Glomerular endothelial cell (primary cell): ENCODE data around the gene HDDC2.

GRCh38 chr6:122780136-122780572, 638 bp downstream of the FABP7 start:
- RAMPAGE, long total RNA = no peak

DNA sequence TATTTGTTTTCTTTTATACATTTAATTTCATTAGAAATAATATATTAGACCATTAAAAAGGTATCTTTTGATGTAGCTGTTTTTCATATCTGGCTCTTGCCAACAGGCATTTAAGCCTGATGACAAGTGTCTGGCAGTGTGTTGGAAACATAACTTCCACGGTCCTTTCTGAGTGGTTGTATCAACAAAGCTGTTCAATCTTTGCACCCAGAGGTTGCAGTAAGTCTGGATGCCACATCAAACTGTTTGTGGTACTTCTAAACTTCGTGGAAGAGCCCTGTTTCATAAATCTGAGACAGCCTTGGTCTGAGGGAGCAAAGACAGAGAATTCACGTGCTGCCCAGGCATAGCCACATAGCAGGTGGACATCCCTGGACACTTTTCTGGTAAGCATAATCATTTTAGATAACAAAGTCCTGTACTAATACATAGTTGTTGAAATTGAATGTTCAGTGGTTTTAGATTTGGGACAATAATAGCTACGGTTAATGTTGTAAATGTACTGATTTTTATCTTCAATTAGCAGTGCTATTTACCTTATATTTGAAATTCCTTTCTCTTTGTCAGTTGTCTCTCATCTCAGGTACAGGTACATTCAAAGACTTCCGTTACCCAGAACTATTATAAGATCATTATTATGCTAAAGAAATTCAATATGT, 197.2 kb downstream of the TRDN start:
- RAMPAGE, long total RNA = no peak

DNA sequence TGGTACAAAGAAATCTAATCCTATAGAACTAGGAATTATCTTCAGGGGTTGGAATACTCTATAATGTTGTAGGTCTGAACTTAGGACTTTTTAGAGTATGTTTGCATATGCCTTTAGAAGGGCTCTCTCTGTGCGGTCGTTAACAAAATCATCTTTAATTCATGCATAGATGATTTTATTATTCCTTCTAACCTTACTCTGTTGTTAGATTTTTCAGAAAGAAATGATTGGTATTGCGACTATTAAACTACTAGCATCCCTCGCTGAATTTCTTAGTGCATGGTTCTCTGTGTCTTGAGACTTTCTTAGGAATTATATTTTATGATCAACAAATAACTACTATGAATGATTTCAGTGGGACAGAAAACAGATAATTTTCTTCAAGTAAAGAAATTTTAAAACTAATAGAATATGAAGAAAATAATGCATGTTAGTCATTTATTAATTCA, 142.6 kb downstream of the TRDN start:
- RAMPAGE, long total RNA = no peak

- RAMPAGE, long total RNA = no peak
Measured at GRCh38 chr6:125001893-125002687, 39.9 kb downstream of the RNF217 start.

DNA sequence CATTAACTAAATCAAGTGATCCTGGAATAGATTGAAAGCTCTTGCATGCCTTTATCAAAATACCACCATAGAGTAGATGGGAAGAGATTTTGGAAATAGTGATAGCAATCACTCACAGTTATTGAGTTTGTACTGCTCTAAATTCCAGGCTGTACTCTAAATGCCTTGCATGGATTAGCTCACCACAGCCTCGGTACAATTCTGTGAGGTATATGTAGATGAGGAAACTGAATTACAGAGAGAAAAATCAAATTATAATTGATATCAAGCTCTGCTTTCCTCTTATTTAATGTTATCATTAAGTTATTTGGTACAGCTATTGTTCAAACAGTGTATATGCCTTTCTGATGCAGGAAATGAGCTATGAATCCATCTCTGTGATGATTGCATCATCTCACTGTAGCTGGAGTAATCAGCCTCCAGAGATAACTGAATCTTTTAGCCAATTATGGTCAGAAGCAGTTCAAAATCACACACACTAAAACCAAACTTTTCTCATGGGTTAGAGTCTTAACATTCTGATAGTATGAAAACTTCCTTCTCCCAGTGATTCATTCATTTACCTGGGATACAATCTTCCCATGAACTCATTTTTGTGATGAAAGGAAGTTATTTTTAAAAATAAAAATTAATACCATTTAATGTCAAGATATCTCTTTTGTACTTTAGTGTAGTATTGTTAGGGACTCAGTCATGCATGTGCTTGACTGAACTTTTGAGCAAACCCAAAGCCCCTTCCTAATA, 52.1 kb downstream of the RNF217 start:
- RAMPAGE, long total RNA = no peak

- RAMPAGE, long total RNA = no peak
Measured at GRCh38 chr6:125102691-125103397, 50.7 kb upstream of the TPD52L1 start.

- RAMPAGE, long total RNA = no peak
Measured at GRCh38 chr6:125104412-125105037, 49.0 kb upstream of the TPD52L1 start.

DNA sequence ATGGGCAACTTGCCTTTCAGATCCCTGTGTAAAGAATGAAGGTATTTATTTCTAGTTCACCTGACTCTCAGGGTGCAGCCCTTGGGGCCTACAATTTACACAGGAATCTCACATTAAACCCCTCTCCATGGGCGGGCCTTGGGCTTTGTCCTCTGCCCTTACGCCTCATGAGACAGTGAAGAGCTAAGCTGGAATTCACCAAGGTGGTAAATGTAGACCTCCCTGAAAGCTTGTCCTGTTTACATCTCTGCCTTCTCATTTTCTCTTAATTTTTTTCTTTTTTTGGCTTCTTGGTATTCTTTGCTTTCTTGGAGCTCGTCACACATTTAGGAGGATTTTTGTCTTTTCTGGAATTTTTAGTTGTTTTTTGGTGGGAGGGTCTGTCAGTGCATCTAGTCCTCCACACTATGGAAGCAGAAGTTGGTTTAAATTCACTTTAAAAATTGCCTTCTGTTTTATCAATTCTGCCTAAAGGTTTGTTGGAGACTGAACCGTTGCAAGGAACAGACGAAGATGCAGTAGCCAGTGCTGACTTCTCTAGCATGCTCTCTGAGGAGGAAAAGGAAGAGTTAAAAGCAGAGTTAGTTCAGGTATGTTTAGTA, 66.1 kb downstream of the TPD52L1 start:
- RAMPAGE, long total RNA = no peak

DNA sequence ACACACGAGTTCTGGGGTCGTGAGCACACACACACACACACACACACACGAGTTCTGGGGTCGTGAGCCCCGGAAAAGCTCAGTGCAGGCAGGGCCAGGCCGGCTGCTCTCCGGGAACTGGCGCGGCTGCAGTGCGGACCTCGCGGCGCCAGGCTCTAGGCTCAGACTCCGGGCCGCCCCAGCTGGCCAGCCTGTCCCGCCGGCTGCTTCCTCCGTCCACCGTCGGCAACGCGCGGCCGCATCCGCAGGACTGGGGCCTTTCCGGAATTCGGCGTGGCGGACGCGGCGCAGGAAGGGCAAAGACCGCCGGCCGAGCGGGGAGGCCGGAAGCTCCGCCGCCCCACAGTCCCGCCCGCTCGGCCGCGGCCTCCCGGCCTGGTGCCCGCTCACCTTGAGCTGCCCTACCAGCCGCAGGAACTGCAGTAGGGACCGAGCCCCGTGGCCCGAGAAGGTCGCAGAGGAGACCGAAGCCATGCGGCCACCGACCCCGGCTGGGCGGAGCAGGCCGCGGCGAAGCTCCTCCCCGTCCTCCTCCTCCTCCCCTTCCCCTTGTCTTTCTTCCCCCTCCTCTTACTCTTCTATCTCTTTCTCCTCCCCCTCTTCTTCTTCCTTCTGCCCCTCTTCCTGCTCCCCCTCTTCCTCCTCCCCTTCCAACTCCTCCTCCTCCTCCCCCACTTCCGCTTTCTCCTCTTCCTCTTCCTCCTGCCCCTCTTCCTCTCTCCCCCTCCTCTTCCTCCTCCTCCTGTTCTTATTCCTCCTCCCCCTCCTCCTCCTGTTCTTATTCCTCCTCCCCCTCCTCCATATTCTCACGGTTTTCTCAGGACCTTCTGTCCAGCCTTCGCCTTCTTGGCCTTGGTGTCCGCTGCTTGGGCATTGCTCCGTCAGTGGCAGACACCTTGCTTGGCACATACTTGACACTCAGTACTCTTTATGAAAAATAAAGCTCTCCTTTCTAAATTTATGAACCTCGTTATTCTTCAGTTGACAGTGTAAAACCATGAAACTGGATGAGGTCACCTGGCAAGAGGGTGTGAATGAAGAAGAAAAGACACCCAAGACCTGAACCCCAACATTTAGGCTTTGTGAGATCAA, at the start of gene HDDC2:
TSS of gene HDDC2 (minus strand) at position 509 of the 1,092 bp plus-strand sequence.
- RAMPAGE, long total RNA = start-site peak on the minus strand centred at position 493 of the sequence, 41 bp wide, 339 and 58 reads in 2 replicates; start-site peak on the minus strand centred at position 626 of the sequence, 100 bp wide, 51 and 16 reads in 2 replicates

DNA sequence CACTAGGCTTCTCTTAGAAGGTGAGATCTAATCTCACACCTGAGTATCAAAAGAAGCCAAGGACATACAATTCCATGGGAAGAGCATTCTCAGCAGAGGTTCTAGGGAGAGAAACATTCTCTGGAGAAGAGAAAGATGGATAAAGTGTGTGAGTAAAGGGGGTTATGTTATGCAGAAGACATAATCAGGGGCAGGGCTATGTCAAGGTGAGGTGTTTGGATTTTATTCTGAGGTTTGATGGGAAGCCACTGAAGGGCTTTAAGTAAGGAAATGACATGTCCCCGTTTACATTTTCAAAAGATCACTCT, 42.6 kb upstream of the HDDC2 start:
- RAMPAGE, long total RNA = no peak

DNA sequence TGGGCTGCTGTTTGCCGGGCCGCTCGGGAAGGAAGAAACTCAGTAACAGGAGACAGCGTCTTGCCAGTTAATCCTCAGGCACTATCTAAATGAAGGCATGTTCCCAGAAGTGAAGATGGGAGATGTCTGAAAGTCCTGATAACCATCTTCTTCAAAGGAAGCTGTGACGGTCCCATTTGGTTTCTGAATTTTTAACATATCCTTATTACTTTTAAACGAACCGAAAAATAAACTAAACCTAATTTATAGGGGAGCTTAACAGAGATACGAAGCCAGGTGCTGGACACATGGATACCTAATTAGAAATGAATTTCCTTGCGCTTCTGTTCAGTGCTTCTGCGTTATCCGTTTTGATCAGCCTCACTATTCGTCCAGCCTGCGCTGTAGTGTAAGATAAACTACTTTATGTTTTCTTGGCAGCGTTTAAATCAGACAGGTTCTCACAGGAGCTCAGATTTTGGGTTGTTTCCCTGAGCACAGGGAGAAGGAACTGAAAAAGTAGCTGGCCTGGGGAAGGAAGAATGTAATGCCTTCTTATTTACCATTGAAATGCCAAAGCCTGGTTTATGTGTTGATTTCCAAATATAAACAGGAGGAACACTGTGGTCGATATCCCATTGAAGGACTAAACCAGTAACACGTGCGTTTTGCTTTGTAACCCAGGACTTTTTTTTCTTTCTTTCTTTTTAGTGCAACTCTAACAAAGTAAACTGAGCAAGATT, 215.0 kb upstream of the HEY2 start:
- RAMPAGE, long total RNA = no peak

DNA sequence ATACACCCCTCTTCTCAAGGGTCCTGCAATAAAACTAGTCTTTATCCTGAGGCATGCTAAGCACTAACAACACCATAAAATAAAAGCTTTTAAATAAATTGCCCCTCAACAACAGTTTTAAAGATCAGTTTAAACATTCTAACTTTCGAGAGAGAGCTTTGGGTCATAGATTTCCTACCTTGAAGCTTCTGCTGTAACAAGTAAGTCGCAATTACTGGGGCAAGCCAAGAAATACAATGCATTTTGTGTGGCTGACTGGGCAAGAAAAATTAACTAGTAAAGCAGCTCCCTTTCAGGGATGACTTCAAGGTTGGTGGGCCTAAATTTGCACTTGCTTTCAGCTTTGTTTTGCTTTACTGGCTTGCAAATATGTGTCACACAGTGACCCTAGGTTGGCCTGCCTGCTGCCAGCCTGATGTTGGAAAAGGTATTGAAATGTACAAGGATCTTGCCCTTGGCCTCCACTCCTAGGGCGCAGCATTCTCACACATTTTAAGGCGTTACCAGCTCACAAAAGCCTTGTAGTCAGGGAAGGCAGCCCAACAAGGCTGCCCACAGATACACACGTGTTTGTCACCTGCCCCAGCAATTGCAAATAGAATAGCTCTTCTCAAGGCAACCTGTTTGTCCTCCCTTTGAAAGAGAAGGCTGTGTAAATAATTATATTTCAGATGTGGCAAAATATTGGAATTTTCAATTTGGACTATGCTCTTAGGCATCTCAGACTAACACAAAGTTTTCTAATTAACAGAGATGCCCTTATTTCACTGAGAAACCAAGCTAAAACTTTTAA, 3.8 kb upstream of the HEY2 start:
- RAMPAGE, long total RNA = no peak

- RAMPAGE, long total RNA = no peak
Measured at GRCh38 chr6:125746200-125746515, 3.3 kb upstream of the HEY2 start.

DNA sequence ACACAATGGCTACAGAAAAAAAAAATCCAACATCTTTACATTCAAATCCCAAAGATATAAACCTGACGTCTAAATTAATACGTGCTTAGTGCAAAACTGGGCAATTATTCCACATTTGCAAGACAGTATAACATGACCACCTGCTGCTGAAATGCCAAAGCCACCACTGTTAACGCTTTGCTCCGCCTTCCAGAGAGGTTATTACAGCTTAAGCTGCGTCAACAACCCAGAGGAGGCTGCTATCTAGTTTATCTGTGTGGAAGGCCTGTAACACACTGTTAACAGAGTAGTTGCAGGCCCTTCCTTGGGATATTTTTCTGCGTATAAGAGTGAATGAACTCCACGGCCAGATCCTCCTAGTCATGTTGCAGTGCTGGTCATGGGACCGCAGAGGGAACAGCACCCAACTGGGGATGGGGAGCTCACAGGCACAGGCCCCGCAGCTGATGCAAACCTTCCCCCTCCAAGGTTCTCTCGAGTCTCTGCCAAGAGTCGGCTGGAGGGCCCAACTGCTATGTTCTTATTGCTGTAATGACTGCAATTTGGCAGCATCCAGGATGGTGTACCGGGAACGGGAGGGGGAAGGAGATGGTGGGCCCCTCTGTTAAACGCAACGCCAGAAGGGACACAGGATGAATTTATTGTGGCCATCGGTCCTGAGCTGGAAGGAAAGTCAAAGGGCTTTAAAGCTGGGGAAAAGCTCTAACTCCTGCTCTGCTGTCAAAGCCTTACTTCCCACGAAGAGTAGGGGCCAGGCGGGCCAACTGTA, 998 bp upstream of the NCOA7 start:
- RAMPAGE, long total RNA = no peak

DNA sequence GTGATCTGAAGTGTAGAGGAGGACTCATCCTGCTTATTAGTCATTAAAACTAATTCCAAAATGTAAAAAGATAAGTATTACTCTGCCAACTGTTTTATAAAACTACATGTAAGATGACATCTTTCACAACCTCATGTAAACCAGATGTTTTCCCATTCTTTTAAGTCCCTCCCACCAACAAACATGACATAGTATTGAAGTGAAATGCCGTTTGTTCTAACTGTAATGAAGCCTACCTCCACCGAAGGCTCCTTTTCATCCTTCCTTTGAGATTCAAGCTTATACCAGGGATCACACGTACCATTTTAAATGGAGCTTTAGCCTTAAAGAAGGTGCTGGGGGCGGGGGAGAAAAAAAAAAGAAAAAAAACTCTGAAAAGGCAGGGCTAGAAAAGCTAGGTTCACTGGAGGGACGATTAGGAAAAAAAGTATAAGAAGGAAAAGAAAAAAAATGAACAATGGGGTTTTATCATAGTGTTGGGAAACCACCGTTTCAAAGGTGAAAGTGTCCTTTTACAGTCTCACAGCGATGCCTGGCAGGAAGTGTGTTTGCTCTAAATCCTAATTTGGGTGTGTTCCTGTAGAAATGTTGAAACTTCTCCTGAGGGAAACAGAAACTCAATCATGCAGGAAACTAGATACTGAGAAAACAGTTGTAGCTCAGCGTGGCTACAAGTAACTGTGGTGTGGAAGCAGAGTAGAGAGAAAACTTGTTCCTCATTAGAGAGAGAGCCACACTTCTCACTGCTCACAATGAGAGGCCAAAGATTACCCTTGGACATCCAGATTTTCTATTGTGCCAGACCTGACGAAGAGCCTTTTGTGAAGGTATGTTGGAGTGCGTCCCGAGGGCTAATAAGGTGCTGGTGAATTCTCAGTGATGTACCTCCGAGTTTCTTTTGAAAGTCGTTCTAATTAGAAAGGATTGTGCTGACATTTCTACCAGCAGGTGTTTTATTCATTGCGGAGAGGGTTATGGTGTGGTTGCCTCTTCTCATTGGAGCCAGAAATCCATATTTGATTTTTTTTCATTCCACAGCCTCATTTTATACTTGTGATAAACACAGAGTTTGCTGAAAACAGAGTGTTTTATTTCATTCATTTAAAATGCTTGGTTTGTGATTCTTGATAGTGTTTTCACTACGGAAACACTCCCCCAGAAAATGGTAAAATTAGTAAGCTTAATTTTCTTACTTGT, 37.6 kb upstream of the HINT3 start:
- RAMPAGE, long total RNA = no peak

- RAMPAGE, long total RNA = no peak
Measured at GRCh38 chr6:125957848-125958459, 1.4 kb downstream of the HINT3 start.

- RAMPAGE, long total RNA = no peak
Measured at GRCh38 chr6:125987022-125987482, 712 bp downstream of the TRMT11 start.

DNA sequence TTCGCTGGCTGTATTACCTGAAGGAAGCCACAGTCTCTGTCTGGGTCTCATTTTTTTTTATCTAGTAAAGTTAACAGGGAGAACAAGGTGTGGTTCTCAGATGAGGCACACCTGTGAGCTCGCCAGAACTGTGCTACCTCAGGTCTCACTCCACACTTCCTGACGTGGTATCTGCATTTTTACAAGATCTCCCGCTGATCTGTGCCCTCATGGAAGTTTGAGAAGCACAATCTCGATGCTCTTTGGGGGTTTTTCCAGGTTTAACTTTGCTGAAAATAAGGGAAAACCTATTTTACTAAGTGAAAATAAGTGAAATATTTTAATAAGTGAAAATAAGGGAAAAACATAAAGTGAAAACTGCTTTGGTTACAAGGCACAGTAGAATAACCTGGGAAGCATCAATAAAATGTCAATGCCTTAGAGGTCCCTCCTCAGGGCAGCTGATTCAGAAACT, 169.4 kb upstream of the CENPW start:
- RAMPAGE, long total RNA = no peak

GRCh38 chr6:127198393-127199085, 68.1 kb upstream of the RNF146 start:
- RAMPAGE, long total RNA = no peak

DNA sequence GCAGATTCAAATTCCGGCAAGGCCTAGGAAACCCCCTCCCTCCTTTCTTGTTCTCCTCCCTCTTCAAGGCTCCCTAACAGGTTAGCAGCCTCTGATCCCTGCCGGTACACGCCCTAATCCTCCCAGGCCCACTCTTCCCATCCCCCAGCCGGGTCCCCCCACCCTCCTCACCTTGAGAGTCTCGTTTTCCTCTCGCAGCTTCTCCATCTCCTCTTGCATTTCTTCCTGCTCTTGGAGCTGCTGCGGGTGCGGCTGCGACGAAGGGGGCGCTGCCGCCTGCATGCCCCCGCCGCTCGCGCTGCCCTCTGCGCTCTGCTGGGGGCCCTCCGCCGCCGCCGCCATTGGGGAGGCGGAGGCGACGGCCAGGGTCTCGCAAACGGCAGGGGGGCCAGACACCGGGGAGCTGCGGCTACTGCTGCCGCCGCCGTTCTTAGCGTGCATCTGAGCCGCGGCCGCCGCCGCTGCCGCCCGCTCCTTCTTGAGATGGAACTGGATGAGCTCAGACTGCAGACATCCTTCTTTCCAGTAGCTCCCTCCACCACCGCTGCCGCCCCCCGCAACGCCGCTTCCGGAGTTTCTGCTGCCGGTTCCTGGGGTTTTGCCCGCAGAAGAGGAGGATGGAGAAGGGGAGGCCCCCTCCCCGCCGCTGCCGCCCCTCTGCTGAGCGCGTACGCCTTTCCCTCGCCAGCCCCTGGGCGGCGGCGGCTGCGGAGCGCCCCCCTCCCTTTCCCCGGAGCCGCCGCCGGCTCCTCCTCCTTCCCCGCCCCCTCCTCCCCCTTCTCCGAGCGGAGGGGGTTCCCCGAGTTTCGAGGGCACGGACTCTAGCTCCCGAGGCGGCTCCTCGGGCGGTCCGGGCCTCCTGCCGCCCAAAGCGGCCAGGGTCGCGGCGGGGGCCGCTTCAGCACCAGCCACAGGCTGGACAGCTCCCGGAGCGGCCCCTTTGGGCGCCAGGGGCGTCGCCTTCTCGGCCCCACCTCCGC, 56.4 kb upstream of the KIAA0408 start:
- RAMPAGE, long total RNA = no peak